ENCODE data around the gene RNF34.

- PRO-cap = no peak
- RAMPAGE, long total RNA, 3 experiments = no peak in any of the 3 experiments
These were observed 8.7 kb downstream of the P2RX4 start for GRCh38 chr12:121218557-121219034.

DNA sequence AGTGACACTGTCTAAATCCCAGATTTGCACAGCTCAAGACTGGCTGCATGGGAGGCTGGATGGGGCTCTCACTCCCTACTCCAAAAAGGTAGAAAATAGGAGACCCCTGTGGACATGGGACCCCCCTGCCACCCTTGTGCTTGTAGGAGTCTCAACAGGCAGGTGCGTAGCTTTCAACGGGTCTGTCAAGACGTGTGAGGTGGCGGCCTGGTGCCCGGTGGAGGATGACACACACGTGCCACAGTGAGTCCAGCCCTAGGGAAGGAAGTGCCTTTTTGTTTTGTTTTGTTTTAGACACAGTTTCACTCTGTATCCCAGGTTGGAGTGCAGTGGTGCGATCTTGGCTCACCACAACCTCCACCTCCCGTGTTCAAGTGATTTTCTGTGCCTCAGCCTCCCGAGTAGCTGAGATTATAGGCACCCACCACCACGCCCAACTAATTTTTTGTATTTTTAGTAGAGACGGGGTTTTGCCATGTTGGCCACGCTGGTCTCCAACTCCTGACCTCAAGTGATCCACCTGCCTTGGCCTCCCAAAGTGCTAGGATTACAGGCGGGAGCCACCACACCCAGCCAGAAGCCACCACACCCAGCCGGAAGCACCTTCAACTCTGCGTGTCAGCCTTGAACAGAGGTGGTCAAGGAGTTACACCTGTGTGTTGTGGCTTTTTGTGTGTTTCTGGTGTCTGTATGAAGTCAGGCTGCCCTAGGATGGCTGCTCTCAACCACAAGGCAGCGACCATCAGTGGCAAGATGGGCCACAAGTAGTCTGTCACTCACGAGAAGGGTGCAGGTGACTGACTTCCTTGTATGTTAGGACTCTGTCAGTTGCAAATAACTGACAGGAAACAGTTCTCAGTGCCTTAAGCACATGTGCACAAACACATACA lies 13.1 kb downstream of the P2RX4 start:
- PRO-cap = no peak
- RAMPAGE, long total RNA, 3 experiments = start-site peak on the plus strand in 1 of 3 experiments, centred at position 260 of the sequence, 7 reads per replicate

DNA sequence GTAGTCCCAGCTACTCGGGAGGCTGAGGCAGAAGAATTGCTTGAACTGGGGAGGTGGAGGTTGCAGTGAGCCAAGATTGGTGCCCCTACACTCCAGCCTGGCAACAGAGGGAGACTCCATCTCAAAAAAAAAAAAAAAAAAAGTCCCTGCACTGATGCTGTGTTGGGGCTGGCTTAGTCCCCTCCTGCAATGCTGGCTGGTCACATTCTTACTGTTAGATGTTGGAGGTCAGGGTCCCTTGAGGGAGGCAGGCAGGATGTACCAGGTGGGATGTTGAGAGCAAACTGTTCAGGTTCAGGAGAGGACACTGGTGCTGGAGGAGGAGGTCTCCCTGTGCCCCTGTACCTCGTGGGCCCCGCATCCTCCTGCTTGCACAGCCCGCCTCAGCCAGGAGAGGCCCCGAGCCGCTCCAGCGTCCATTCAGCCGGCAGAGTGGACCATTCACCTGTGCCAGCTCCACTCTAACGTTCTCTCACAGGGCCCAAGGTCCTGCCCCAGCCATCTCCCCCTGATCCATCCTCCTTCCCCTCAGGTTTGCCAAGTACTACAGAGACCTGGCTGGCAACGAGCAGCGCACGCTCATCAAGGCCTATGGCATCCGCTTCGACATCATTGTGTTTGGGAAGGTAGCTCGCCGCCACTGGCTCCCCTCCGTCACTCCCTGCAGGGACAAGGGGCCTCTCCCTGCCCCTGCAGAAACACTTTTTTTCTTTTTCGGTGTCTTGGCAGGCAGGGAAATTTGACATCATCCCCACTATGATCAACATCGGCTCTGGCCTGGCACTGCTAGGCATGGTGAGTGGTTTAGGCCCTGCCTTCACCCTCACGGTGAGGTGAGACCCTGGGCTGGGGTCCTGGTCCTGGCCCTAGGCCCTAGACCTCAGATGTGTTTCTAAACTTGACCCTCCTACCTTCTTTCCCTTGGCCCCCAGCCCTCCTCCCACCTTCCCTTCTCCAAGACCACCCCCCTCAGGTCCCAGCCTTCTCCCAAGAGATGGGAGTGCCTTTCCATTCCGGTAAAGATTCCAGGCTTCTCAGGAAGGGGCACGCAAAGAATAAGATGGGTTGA lies 22.3 kb downstream of the P2RX4 start:
- PRO-cap = no peak
- RAMPAGE, long total RNA, 3 experiments = no peak in any of the 3 experiments

- PRO-cap = no peak
- RAMPAGE, long total RNA, 3 experiments = no peak in any of the 3 experiments
These were observed 13.1 kb upstream of the CAMKK2 start for GRCh38 chr12:121309601-121310091.

DNA sequence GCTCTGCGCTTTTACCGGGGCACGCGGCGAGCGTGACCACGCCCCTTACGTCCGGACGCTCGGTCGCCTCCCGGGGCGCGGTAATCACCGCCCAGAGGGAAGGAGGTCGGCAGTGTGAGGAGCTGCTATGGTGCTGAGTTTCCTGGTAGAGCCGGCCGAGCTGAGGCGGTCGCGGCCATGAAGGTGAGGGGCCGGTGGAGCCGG lies at the start of gene RNF34:
TSS of gene RNF34 (plus strand) at position 83 of the 204 bp plus-strand sequence.
- PRO-cap = bidirectional peak, plus-strand start at position 94 of the sequence, minus-strand start outside the sequence
- RAMPAGE, long total RNA, 3 experiments = start-site peak on the plus strand in 3 of 3 experiments, centred at positions 91 to 107 of the sequence, 26 to 304 reads per replicate

GRCh38 chr12:121452241-121453189 lies 52.6 kb downstream of the RNF34 start:
- PRO-cap = no peak
- RAMPAGE, long total RNA, 3 experiments = no peak in any of the 3 experiments

DNA sequence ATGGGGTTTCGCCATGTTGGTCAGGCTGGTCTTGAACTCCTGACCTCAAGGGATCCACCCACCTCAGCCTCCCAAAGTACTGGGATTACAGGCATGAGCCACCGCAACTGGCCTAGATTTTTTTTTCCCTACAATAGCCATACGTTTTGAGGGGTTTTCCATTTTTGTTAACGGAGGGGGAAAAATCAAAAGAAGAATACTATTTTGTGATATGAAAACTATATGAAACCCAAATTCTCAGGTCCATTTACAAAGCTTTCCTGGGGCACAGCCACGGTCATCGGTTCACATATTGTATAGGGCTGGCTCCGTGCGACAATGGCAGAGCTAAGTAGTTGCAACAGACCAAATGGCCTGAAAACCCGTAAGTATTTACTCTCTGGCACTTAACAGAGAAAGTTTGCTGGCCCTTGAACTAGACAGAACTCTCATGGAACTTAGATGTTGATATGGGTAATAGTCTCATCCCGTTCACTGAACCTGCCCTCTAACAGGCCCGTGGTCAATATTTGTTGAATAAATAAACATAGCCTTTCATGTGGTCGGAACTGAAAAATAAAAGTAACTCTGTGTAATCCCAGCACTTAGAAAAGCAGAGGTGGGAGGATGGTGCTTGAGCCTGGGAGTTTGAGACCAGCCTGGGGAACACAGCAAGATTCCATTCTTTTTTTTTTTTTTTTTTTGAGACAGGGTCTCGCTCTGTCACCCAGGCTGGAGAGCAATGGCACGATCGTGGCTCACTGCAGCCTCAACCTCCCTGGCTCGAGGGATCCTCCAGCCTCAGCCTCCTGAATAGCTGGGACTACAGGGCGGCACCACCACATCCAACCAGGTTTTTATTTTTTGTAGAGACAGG lies 29.9 kb downstream of the KDM2B start:
- PRO-cap = no peak
- RAMPAGE, long total RNA, 3 experiments = no peak in any of the 3 experiments

- PRO-cap = no peak
- RAMPAGE, long total RNA, 3 experiments = no peak in any of the 3 experiments
These were observed 813 bp upstream of the KDM2B start for GRCh38 chr12:121581683-121581989.

- PRO-cap = no peak
- RAMPAGE, long total RNA, 3 experiments = no peak in any of the 3 experiments
These were observed 9.4 kb upstream of the KDM2B start for GRCh38 chr12:121590369-121590510.

DNA sequence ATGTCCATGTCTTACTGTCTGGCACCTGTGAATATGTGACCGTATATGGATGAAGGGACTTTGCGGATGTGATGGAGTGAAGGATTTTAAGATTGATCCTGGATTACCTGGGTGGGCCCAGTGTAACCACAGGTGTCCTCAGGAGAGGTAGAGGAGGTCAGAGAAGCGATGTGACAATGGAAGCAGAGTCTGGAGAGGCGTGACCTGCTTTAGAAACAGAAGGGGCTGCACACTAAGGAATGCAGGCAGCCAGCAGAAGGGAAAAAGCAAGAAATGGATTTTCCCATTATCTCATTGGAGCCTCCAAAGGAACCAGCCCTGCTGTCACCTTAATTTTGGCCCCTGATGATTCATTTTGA lies 27.8 kb upstream of the KDM2B start:
- PRO-cap = no peak
- RAMPAGE, long total RNA, 3 experiments = no peak in any of the 3 experiments

- PRO-cap = unidirectional peak, plus-strand start at chr12:121712274
- RAMPAGE, long total RNA, 3 experiments = no peak in any of the 3 experiments
These were observed 450 bp upstream of the TMEM120B start for GRCh38 chr12:121712037-121712566.

DNA sequence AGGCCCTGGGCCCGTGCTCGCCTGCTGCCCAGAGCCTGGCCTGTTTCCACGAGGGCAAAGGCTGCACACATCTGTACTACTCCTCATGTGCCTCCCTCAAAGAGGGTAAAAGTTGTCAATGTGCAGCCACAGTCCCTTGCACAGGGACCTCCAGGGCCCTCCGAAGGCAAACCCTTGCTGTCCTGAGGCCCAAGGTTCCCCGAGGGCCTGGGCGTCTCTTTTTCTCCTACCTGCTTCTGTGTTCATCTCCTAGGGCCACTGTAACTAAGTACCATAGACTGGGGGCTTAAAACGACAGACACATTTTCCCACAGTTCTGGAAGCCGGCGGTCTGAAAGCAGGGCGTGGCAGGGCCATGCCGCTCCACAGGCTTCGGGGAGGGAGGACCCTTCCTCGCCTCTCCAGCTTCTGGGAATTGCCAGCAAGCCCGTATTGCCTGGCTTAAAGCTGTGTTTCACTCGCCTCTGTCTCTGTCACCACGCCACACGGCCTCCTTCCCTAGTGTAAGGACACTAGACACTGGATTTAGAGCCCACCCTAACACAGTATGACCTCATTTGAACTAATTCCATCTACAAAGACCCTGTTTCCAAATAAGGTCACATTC lies 39.2 kb downstream of the RHOF start:
- PRO-cap = no peak
- RAMPAGE, long total RNA, 3 experiments = no peak in any of the 3 experiments

DNA sequence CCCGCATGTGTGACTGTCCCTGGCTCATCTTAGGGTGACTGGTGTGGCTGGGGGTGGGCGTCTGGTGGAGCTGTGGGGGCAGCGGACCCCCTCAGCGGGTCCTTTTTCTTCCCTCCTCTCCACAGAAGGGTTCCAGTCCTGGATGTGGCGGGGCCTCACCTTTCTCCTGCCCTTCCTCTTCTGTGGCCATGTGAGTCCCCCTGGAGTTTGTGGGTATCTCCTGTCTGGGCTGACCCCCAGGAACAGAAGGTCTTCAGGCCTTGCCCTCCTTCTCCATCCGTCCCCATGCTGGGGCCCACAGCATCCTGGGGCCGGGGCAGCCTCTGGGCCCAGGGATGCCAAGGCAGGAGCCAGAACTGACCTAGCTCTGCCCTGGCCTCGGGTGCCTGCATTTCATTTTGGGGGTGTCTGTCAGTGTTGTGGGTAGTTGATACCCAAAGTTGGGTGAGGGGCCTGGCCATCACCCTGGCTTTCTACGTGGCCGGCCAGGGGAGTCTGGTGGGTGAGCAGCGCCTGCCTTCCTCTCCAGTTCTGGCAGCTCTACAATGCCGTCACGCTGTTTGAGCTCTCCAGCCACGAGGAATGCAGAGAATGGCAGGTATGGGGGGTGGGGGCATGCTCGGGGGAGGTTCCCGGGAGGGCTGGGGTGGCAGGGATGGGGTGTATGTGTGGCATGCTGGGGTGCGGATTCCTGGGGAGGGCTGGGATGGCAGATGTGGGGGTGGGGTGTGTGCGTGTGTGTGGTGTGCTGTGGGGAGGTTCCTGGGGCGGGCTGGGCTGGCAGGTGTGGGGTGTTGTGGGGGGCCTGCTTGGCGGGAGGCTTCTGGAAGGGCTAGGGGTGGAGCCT lies 18.7 kb downstream of the RHOF start:
- PRO-cap = no peak
- RAMPAGE, long total RNA, 3 experiments = no peak in any of the 3 experiments

DNA sequence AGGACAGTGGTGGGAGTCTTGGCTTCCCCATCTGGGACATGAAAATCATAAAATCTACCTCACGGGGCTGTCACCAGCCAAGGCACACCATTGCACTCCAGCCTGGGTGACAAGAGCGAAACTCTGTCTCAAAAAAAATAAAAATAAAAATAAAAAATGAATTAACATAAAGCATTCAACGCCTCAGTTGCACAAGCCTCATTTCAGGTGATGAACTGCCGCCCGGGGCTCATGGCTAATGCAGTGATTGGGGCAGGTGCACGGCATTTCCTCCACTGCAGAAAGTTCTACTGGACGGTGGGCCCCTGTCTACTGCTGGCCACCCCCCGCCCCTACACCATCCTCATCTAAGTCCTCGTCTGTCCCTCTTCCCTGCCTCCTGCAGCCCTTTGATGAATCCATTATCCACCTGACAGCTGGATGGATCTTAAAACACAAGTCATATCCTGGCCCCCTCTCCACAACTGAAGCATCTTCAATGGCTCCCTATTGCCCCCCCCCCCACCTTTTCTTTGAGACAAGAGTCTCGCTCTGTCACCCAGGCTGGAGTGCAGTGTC lies 10.6 kb downstream of the RHOF start:
- PRO-cap = no peak
- RAMPAGE, long total RNA, 3 experiments = no peak in any of the 3 experiments

GRCh38 chr12:121804429-121804969 lies 690 bp downstream of the SETD1B start:
- PRO-cap = unidirectional peak, minus-strand start at chr12:121804711
- RAMPAGE, long total RNA, 3 experiments = no peak in any of the 3 experiments

DNA sequence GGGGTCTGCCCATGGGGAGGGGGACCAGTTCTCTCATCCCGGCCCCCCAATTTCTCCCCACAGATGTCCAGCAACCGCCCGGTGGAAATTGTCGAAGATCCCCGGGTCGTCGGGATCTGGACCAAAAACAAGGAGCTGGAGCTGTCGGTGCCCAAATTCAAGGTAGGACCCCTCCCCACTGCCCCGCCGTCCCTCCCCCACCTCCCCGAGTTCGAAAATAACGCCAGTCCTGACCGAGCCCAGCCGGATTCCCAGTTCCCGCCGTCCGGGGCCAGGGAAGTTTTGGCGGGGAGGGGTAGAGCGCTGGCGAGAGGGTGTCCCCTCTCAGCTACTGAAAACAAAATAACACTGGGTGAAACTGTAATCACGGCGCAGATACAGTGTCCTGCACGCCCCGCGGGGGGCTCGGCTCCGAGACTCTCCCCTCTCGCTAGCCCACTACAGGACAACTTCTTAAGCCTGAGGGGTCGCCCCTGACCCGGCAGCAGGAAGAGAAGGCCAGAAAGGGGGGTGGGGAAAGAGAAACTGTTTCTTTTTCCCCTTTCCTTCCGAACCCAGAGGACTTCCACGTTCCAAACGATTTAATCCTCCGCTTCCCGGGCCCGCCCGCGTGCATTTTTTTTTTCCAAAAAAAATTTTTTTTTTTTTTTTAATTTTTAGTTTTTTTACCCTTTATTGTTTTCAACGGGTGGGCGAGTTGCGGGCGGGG lies 1.4 kb downstream of the SETD1B start:
- PRO-cap = unidirectional peak, minus-strand start at position 251 of the sequence; unidirectional peak, minus-strand start at position 339 of the sequence
- RAMPAGE, long total RNA, 3 experiments = no peak in any of the 3 experiments

- PRO-cap = no peak
- RAMPAGE, long total RNA, 3 experiments = no peak in any of the 3 experiments
These were observed 7.8 kb downstream of the SETD1B start for GRCh38 chr12:121811253-121812351.

DNA sequence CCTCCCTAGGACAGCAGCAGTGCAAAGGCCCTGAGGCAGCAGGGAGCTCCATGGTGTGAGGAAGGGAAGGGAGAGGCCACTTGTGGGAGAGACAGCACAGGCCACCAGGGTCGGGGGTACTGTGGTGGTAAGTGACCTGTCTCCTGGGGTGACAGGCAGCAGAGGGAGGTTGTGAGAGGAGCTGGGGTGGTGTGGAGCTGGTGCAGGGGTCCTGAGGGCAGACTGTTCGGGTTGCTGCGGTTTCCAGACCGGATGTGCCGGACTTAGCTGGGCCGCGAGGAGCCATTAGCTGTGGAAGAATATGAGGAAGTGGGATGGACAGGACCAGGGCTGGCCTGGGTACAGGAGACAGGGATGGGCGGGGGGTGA lies 22.6 kb downstream of the SETD1B start:
- PRO-cap = no peak
- RAMPAGE, long total RNA, 3 experiments = no peak in any of the 3 experiments

DNA sequence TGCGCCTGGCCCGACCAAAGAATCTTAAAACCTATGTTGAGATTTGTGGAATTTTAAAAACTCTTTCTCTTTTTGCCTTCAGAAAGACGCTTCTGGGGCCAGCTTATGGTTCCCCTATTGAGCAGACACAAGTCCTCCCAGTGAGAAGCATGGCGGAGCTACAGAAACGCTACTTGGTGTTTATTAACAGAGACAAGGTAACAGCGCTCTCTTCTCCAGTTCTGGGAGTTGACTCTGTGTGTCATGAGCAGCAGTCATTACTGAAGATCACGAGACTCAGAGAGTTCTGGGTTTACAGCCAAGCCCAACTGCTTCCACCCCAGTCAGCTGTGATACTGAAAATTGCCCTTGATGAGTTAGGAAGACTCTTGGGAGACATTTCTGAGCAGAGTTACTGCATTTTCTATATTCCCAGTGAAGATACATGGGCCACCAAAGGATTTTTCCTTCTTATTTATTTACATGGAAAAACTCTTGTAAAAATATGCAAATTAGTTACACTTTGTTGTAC lies 48.5 kb downstream of the CFAP251 start:
- PRO-cap = no peak
- RAMPAGE, long total RNA, 3 experiments = no peak in any of the 3 experiments

DNA sequence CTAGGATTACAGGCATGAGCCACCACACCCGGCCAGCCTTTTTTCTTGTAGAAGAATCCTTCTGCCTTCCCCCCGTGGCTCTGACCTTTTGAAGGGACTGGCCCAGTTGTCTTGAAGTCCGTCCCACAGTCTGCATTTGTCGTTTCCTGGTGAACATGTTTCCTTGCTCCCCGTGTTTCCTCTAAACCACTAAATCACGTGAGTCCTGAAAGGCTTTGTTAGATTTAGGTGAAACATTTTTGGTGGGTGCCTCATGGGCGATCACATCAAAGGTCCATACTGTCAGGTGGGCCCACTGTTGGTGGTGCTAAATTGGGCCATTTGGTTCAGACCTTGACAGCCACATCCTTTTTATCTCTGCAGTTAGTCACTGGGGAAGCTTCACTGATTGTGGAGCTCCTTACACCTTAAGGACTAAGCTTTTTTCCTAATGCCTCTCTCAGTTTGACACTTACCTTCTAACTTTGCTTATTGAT lies 26.3 kb downstream of the MLXIP start:
- PRO-cap = no peak
- RAMPAGE, long total RNA, 3 experiments = no peak in any of the 3 experiments